Mucosa of descending colon (tissue), 1 donor: ENCODE measurements around the genes PCID2, CUL4A and TMEM255B.

GRCh38 chr13:113203975-113204674 is 4.3 kb downstream of the PCID2 start:
- PRO-cap, result no peak

DNA sequence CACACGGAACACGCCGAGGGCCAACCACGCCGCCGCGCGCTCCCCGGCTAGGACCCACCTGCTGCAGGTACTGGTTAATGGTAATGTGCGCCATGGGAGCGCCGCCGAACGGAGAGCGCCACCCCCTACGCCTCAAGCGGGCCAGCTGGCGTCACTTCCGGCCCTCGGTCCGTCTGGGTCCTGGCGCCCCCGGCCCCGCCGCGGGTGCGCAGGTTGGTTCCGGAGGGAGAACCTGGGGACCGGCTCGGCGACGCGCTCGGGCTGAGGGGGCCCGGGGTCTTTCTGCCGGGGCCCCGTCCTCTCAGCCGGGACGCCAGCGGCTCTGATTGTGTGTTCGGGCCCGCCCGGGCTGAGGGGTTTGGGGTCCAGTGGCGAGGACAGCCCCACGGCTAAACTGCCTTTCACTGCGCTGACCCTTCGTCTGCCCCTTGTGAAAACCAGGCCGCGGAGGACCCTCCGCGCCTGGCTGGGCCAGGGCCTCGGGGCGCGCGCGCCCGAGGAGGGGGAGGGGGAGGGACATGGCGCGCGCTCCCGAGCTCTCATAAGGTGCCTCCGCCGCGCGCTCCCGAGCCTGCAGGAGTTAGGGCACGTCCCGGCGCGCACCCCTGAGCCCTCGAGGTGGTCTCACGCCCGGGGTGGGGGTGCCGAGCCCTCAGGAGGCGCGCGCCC is at the start of gene PCID2:
TSS of gene PCID2 (minus strand) at position 129 of the 669 bp plus-strand sequence.
- PRO-cap, result bidirectional peak, plus-strand start at position 211 of the sequence, minus-strand start at position 110 of the sequence; bidirectional peak, plus-strand start at position 568 of the sequence, minus-strand start at position 468 of the sequence

DNA sequence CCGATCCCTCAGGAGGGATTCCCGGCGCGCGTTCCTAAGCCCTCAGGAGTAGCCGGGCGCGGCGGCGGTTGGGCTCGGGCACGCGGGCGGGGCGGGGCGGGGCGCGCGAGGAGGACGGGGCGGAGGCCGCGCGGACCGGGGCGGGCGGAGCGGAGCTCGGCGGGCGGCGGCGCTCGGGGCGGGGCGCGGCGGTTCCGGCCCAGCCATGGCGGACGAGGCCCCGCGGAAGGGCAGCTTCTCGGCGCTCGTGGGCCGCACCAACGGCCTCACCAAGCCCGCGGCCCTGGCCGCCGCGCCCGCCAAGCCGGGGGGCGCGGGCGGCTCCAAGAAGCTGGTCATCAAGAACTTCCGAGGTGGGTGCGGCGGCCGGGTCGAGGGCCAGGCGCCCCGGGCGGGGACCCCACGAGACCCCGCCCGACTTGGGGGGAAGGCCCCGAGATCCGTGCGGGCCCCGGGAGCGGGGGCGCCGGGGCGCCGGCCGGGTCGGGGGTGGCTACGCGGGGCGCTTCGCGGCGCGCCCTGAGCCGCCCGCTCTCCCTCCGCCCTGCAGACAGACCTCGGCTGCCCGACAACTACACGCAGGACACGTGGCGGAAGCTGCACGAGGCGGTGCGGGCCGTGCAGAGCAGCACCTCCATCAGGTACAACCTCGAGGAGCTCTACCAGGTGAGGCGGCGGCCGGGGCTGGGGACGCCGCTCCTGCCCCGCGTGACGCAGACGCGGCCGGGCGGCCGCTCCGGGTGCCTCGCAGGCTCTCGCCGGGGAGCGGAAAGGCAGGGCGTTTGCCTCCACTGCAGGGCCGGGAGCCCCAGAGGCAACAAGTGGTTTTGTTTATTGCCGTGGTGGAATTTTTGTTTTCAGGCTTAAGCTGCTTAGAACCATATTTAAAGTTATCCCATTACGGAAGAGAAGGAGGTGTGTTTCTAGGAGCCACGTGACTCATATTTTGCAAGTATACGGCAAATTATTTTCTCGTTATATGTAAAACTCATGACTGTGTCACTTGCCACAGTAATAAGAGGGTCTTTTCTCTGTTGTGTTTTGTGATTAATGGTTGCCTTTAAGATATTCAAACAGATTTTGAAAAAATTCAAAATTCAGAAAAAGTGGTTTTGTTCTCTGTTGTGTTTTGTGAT is at the start of gene CUL4A:
TSS of gene CUL4A (plus strand) at position 191 of the 1,136 bp plus-strand sequence.
- PRO-cap, result bidirectional peak, plus-strand start at position 202 of the sequence, minus-strand start at position 50 of the sequence; bidirectional peak, plus-strand start at position 716 of the sequence, minus-strand start at position 574 of the sequence

DNA sequence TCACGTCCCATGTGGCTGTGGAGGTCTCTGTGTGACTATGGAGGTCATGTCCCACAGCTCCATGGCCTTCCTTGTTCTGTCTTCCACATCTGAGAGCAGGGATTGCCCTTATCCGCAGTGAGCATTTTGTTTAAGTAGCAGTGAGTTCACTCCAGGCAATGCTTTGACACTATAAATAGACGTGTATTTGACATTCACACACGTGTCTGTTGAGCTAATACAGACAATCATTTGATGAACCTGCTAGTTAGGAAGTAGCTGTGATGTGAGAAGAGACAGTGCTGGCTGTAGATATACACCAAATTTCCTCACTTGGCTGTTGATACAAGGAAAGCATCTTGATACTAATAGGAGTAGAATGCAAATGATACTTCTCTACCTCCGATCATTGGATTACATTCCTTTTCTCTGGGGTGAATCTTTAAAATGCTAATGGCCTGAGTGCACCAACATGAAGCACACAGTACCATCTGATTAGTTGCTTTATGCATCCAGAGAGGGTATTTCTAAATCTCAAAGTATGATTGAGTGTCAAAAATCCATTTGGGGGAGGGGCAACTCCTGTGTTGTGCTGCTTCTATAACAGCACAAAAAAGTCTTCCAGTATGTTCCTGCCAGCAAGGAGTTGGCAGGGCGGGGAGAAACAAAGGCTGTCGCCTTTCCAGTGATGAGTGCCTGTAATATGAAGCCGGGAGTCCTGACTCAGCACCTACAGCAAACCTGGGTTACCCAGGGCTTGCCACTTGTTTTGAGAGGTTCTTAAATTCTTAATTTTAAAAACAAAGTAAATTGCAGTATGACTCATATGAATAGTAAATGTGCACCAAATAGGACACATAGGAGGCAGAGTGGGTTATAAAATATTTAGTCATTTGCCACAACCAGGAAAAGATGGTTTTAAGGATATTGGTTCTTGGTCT is 7.0 kb downstream of the CUL4A start:
- PRO-cap, result no peak

- PRO-cap, result no peak
Observed at GRCh38 chr13:113309515-113310036, 12.5 kb downstream of the LAMP1 start.

DNA sequence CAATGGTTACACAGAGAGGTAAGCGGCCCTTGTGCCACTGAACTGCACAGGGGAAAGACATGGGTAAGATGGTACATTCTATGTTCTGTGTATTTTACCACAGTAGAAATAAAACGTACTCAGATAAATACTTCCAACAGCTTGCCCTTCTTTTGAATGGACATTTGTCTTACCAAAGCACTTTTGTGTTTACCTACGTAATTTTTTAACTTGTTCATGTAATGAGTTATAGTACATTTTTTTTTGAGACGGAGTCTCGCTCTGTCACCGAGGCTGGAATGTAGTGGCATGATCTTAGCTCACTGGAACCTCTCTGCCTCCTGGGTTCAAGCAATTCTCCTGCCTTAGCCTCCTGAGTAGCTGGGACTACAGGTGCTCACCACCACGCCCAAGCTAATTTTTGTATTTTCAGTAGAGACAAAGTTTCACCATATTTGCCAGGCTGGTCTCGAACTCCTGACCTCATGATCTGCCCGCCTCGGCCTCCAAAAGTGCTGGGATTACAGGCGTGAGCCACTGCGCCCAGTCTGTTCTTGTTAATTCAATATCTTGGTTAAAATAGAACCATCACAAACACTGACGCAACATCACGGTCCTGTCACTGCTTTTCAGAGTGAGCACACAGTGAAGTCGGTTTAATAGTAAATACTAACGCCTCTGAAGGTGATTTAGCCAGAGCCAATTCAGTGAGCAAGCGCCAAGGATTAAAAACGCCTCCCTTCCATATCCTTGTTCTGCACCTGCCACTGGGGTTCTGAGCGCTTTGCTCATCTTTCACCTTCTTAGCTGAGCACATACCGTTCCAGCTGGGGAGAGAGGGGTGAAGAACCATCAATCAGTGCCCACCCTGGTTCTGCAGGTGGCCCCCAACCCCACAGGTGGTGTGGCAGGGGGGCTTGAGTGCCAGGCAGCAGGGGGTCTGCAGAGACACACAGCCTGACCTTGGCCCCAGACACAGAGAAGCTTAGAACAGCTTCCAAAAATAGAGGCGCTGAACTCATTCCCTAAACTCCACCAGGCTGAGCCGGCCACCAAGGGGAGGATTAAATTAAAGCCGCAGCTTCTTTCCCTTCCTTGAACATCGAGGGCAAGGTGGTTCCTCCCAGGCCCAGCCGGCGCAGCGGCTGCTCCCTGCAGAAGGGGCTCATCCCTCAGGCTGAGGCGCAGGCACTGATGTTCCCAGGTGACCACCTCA is 30.3 kb downstream of the LAMP1 start:
- PRO-cap, result unidirectional peak, plus-strand start at position 800 of the sequence

GRCh38 chr13:113437368-113438106 is 15.8 kb downstream of the ADPRHL1 start:
- PRO-cap, result no peak

DNA sequence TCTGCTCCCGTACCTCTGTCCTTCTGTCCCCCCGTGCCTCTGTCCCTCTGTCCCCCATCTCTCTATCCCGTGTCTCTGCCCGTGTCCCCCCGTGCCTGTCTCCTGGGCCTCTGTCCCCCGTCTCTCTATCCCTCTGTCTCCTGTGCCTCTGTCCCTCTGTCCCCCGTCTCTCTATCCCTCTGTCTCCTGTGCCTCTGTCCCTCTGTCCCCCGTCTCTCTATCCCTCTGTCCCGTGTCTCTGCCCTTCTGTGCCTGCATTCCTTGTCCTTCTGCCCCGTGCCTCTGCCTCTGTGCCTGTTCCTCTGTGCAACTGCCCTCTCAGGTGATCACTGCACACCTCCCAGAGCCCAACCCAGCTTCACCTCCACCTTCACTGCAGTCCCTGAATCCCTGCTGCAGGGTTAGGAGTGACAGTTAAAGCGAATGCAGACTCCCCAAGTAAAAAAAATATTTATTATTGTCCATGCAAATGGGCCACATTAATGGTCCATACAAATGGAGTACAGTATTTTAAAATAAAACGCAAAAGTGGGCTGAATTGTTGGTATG is 17.5 kb downstream of the DCUN1D2 start:
- PRO-cap, result no peak

DNA sequence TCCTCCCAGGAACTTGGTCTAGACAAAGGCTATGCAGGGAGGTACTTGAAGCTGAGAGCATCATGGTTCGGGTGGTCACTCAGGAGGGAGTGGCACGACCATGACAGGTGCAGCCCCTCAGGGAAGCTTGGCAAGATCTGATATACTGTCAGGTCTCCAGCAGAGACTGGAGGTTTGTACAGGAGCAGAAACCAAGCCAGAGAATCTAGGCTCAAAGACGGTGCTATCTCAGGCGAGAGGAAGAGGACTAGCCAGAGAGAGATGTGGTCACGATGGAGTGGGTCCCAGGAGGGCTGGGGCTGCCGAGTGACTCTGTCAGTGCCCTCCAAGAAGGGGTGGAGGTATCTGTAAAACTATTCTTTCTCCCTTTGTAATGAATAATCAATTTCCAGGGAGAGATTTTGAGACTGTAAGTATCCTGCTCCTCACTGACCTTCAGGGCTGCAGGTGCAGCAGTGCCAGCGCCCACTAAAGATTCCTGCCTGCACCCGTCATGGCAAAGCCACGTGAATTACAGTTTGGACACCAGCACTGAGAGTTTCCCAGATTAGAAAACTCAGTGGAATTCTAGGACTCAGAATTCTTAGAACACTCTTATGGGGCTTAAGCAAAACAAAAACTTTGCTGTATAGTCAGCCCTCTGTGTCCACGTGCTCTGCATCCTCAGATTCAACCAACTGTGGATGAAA is 9.9 kb downstream of the TMCO3 start:
- PRO-cap, result no peak

DNA sequence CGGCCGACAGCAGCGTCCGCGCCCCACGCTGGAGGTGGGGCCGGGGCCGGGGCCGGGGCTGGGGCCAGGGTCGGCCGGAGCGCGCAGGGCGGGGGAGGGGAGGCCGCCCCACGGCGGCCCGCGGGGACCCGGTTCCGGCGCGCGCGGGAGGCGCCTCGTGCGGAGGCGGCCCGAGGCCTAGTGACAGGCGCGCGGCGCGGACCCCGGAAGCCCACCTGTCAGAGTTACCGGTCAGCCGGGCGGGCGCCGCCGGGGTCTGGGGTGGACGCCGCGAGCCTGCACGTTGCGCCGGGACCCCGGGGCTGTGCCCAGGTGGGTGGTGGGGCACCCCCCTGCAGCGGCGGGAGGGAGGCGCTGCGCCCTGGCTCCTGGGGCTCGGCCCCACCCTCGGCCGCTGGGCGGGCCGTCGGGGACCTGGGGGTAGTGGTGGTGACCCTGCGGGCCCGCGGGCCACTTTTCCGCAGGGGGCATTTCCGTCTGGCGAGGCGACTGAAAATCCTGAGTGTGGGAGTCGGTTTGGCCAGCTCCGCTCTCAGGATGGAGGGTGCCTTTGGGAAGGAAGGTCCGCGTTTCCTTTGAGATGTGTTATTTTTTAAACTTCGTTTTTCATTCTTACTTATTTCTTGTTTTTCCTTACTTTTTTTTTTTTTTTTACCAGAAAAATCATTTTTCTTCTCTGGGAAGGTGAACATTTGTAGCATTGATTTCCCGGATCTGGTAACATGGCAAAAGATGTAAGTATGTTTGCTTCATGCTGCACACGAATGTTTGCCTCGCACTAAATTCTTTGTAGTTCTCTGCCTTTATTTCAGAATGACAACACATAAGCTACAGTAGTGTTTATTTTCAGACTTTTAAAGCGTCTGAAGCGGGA is 800 bp downstream of the TFDP1 start:
- PRO-cap, result unidirectional peak, minus-strand start at position 157 of the sequence

GRCh38 chr13:113758412-113759614 is at the start of gene TMEM255B:
TMEM255B (plus strand) TSS chr13:113759226.
- PRO-cap, result bidirectional peak, plus-strand start at chr13:113759246, minus-strand start at chr13:113759152

- PRO-cap, result no peak
Observed at GRCh38 chr13:113813370-113814123, 50.3 kb downstream of the GAS6 start.

DNA sequence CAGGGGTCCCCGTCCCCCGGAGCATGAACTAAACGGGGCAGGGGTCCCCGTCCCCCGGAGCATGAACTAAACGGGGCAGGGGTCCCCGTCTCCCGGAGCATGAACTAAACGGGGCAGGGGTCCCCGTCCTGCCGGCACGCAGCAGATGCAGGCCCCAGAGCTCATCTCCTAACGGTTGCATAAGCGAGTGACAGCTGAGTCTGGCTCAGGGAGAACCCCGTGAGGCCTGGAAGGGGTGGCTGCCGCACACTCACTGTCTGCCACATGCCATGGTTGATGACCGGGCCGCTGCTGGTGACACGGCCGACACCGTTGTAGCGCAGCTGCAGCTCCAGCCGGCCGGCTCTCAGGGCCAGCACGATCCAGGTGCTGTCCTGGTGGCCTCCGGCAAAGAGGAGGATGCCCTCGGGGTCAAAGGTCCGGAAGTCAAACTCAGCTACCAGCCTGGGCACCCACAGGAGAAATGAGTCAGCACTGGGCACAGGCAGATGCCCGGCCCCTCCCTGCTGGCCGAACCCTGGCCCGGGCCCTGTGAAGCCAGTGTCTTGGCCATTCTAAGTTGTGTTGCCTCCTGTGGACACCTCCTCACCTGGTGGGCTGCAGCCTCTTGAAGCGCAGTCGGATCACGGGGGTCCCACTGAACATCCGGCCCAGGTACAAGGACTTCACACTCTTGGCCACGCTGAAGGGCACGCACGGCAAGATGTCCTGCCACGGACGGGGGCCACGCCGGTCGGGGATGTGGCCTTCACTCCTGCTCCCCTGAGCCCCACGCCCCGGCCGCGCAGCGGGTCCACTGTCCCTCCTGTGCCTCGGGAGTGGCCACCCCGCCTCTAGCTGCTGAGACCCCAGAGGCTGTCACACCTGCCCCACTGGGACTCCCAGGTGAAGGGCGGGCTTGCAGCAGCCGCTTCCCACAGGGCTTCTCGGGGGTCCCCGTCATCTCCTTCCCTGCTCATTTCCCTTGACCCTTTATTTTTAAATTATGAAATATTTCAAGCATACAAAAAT is 31.5 kb downstream of the GAS6 start:
- PRO-cap, result no peak

DNA sequence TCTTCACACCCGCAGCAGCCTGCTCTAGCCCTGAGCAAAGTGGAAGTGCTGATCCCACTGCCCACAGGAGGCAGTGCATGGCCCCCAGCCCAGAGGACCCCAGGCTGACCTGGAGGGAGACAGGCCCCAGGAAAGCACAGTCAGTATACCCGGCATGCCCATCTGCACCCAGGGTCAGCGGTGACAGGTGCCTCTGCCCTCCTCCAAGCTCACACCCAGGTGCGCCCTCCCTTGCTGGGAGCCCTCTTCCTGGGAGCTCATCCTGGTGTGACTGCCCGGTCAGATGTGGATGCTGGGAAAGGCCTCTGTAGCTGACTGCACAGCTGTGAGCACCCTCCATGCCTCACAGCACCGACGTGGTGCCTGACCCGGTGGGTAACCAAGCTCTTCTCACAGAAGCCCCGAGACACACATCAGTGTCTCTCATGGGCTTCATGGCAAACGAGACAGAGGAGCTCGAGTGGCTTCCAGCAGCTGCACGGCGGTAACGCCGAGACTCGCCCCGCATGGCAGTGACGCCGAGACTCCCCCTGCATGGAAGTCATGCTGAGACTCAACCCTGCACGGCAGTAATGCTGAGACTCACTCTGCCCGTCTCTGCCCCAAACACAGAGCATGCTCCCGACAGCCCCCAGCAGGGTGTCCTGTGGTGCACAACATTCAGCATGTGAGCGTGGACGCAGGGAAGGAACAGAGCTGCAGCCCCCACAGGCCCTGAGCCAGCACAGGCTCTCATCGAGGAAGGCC is 9.8 kb downstream of the GAS6 start:
- PRO-cap, result no peak

GRCh38 chr13:113859125-113859452 is 4.8 kb downstream of the GAS6 start:
- PRO-cap, result no peak

DNA sequence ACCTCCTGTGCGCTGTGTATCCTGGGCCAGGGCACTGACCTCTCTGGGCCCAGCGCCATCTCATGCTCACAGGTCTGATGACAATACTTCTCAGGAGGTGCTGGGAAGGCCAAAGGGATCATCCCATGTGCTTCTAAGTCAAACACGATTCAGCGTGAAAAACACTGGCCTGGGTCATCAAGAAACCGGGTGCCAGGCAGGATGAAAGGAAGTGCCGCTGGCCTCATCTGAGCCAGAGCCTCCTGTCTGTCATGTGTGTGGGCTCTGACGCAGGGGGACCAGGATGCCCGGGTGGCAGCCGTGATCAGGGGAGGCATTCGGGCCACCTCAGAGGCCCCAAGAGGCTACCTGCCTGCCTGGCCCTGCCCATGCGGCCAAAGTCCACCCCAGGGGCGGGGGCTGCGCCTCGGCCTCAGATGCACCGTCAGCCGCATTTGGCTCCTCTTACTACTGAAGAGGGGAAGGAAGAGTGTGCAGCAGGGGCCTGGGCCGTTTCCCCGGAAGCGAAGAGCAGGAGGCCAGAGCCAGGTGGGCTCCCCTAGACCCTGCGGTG is 34.1 kb downstream of the C13orf46 start:
- PRO-cap, result no peak

DNA sequence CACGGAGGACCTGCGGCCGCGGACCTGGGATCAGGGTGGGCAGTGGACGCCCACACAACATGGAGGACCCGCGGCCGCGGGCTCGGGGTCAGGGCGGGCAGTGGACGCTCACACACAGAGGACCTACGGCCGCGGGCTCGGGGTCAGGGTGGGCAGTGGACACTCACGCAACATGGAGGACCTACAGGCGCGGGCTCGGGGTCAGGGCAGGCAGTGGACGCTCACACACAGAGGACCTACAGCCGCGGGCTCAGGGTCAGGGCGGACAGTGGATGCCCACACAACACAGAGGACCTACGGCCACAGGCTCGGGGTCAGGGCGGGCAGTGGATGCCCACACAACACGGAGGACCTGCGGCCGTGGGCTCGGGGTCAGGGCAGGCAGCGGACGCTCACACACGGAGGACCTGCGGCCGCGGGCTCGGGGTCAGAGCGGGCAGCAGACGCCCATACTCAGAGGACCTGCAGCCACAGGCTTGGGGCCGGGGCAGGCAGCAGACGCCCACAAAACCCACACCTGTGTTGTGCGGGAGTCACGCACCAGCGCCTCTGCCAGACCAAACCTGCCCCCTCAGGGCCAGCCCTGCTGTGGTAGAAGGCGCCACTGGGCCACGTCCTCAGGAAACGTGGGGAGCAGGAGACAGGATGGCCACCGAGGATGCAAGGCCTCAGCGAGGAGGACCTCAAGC is 27.6 kb upstream of the C13orf46 start:
- PRO-cap, result no peak

DNA sequence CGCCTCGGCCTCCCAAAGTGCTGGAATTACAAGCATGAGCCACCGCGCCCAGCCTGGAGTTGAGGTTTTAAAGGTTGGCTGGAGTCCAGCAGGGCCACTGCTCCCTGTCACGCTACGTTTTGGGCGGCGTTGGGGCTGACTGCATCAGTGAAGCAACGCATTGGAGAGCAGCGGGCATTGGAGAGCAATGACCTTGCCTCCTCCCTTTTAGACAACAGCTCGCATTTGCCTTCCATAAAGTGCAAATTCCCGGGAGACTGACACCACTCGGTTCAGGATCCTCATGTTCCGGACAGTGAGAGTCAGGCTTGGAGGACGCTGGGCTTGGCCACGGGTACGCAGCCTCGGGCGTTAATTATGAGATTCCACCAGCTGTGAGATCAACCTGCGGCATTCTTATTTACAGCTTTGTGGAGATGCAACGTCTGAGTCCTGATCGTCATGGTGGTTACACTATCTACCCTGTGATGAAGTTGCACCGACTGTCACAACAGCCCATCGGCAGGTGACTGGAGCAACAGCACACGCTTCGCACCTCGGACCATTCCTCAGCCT is 63.0 kb upstream of the C13orf46 start:
- PRO-cap, result bidirectional peak, plus-strand start at position 263 of the sequence, minus-strand start at position 69 of the sequence

GRCh38 chr13:114122129-114122675 is 10.2 kb downstream of the RASA3 start:
- PRO-cap, result no peak

- PRO-cap, result bidirectional peak, plus-strand start at chr13:114131150, minus-strand start at chr13:114131005; bidirectional peak, plus-strand start at chr13:114131496, minus-strand start at chr13:114131357
Observed at GRCh38 chr13:114130624-114131749, 1.4 kb downstream of the RASA3 start.